Cardiac muscle cell (in vitro differentiated cells and primary cell): ENCODE data around the genes TRAPPC14, PCOLCE and EPHB4.

DNA sequence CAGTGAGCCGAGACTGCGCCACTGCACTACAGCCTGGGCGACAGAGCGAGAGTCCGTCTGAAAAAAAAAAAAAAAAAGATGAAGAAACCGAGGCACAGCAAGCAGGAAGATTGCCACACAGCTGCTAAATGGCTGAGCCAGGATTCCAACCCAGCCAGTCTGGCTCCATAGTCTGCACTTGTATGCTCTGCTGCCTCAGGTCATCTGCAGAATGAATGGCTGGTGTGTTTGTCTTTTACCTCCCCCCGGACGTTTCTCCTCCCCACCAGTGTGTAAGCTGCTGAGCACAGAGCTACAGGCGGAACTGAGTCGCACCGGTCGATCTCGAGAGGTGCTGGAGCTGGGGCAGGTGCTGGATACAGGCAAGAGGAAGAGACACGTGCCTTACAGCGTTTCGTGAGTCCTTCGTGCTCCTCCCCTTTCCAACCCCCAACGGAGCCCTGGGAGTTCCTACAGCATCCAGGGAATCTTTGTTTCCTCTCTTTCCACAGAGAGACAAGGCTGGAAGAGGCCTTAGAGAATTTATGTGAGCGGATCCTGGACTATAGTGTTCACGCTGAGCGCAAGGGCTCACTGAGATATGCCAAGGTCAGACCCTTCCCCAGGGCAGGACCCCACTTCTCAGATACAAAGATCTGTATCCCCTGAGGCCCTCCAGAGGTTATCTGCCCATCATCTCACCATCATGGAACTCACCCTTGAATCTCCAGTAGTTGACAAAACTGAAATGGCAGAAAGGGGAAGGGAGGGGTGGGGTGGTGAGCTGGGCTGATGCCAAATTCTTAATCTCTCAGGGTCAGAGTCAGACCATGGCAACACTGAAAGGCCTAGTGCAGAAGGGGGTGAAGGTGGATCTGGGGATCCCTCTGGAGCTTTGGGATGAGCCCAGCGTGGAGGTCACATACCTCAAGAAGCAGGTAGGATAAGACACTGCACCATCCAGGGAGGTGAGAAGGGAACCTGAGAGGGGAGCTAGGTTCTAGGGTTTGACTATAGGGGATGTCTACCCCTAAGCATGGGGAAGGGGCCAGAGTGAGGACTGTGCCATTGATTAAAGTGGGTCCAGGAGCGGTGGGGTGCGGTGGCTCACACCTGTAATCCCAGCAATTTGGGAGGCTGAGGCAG lies 2.9 kb downstream of the CNPY4 start:
- RAMPAGE, long total RNA: no peak
- RRBS: 86% methylated on average over 5 of the region's 24 CpGs

- RAMPAGE, long total RNA: no peak
- RRBS: 6% methylated on average over 19 of the region's 35 CpGs
These were observed 1.3 kb downstream of the MBLAC1 start for GRCh38 chr7:100127879-100128692.

DNA sequence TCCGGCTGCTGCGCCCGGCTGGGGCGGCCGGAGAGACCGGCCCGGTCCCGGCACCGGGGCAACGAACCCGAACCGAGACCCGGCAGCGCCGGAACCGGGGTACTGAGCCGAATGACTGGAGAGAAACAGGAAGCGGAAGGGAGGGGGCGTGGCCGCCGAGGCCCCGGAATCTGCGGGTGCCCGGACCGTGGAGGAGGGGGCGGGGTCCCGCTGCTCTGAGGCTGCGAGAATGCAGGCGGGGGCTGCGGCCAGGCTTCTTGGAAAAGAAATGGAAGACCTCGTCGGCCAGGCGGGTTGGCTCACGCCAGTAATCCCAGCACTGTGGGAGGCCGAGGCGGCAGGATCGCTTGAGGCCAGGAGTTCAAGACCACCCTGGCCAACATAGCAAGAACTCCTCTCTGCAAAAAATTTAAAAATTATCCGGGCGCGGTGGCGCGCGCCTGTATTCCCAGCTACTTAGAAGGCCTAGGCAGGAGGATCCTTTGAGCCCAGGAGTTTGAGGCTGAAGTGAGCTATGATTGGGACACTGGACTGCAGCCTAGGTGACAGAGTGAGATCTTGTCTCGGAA lies at the start of gene TRAPPC14:
Gene TRAPPC14 (minus strand): TSS at position 134 of the 569 bp plus-strand sequence.
- RAMPAGE, long total RNA: start-site peak on the plus strand centred at position 211 of the sequence, 31 bp wide, 13 and 11 reads in 2 replicates
- RRBS: 2% methylated on average over 8 of the region's 44 CpGs

DNA sequence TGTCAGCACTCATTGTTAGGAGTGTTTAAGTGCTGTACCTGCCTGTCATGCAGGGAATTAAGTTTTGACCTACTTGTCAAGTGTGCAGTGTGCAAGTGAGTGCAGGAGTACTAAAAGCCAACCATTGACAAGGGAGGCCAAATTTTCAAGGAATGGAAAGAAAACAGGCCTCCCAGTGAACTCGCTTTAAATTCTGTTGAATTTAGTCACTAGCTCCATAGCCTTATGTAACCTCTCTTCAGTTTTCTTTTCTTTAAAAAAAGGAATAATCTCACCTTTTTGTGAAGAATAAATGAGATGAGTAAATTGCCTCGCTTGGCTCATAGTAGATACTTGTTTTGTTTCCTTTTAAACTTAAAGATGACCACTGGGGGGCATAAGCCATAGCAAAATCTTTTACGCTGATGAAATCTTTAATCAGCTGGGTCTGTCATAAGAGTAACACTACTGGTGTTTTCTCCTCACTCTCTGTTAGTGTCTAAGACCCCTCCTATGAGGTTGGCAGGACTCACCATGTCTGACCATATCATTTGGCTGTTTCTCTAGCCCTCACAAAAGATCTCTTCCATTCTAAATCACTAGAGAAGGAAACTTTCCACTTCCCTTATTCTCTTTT lies 12.2 kb downstream of the STAG3 start:
- RAMPAGE, long total RNA: no peak
- RRBS: no CpG with 5 or more reads among the region's 3 CpGs

DNA sequence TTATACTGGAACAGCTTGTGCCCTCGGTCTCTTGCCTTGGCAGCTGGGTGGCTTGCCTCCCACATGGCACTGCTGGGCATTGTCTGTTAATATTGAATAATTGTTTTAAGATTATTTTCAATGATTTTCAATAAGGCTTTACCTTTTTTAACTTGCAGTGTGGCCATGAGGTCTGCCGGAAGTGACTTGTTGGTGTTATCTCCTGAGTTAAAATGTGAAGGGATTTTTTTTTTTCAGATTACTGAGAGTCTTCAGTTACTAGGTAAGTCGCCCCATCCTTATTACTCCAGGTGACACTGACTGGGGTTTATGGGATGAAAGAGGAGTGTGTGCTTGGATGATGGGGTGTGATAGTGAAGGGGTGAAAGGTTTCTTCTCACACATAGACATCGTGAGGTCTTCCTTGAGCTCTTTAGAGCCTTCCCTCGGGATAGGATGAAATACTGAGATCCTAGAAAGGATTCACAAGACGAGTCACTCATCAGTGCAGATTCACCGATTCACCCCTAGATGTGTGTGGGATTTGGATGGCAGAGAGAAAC lies 12.1 kb upstream of the PILRB start:
- RAMPAGE, long total RNA: no peak
- RRBS: no CpG with 5 or more reads among the region's 7 CpGs

DNA sequence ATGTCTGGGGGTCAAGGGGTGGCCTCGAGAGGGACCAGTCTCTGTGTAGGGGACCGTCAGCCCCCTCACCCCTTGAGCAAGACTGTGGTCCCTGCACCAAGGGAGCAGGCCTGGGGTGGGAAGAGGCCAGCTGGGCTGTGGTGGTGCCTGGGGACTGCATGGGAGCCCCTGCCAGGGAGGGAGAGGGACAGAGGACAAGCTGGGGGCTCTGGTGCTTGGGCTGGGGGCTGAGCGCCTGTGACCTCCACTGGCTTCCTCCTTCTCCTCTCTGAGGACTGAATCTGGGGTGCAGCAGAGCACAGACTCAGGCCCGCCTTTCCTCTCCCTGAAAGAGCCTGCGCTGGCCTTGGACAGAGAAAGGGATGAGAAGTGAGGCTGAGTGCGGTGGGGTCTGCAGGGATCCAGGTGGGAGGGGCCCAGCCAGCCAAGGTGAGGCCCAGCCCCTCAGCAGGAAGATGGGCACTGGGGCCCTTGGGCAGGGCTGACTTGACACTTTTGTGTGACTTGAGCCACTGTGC lies 691 bp upstream of the PILRB start:
- RAMPAGE, long total RNA: no peak
- RRBS: no CpG with 5 or more reads among the region's 6 CpGs

DNA sequence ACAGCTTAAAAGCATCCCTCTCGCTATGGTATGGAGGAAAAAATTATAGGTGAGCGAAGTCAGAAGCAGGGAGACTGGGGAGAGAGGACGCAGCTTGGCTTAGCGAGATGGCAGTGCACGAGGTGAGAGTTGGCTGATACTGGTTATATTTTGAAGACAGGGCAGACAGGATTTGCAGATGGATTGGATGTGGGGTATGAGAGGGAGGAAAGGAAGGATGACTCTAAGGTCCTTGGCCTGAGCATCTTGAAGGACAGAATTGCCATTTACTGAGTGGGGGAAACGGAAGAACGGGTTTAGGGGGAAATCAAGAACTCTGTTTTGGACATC lies 10.6 kb downstream of the PILRA start:
- RAMPAGE, long total RNA: no peak
- RRBS: no CpG with 5 or more reads among the region's 7 CpGs

DNA sequence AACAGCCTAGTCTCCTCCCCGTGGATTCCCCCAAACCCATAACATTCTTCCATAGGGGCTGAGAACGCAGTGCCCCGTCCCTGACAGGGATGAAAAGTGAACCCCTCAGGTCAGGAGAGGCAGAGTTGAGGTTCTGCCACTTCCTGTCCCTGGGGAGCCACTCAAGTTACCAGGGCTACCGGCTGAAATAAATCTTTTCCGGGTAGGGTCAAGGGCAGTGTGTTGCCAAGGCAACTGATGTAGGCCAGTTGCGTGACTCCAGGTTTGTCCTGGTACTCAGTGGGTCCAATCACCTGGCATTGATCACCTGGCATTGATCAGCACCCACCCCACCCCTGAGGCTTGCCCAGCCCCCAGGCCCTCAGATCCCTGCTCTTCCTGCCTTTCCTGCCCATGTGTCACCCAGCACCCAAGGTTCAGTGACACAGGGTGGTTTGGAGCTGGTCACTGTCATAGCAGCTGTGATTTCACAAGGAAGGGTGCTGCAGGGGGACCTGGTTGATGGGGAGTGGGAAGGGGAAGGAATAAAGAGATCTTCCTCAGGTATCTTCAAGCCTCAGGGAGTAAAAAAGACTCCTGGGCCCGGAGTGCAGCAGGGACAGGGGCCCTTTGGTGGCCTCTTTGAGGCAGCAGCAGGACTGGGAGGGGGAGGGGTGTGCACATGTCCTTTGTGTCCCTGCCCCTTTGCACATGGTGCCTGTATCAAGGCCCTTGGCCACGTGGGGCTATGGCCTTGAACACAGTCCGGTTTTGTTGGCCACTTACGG lies 5.8 kb downstream of the SAP25 start:
- RAMPAGE, long total RNA: no peak
- RRBS: no CpG with 5 or more reads among the region's 10 CpGs

DNA sequence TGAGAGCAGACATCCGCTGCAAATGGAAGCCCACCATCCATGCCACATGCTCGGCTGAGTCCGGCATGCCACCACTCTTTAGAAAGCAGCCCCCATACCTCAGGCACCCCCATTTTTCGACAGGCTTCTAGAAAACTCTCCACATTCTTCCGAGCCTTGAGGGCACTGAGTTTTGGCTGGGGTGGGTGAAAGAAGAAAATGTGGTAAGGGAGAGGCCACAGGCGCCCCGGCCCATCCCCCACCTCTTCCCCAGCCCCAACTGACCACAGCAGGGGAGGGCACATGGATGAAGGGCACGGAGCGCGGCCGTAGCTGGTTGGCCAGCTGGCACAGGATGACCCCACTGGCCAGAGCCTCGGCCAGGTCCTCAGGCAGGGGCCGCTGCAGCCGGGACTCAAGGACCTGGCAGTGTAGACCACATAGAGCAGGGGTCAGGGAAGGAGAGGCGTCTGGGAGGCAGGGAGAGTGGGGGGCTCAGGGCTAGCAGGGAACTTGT lies 2.0 kb upstream of the SAP25 start:
- RAMPAGE, long total RNA: no peak
- RRBS: no CpG with 5 or more reads among the region's 15 CpGs

DNA sequence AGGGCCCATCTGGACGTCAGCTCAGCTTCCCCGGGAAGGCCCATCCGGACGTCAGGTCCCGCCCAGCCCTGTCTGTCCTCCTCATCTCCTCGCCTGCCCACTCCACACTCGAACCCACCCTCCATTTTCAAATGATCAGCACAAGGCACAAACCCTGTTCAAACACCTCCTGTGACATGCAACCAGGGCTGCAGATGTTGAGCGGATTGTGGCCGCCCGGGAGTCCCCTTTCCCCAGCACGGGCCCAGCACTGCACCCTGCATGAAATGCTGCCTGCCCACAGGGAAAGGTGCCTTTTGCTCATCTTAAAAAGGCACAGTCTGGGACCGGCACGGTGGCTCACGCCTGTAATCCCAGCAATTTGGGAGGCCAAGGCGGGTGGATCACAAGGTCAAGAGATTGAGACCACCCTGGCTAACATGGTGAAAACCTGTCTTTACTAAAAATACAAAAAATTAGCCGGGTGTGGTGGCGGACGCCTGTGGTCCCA lies 5.3 kb upstream of the SAP25 start:
- RAMPAGE, long total RNA: no peak
- RRBS: 87% methylated on average over 5 of the region's 18 CpGs

DNA sequence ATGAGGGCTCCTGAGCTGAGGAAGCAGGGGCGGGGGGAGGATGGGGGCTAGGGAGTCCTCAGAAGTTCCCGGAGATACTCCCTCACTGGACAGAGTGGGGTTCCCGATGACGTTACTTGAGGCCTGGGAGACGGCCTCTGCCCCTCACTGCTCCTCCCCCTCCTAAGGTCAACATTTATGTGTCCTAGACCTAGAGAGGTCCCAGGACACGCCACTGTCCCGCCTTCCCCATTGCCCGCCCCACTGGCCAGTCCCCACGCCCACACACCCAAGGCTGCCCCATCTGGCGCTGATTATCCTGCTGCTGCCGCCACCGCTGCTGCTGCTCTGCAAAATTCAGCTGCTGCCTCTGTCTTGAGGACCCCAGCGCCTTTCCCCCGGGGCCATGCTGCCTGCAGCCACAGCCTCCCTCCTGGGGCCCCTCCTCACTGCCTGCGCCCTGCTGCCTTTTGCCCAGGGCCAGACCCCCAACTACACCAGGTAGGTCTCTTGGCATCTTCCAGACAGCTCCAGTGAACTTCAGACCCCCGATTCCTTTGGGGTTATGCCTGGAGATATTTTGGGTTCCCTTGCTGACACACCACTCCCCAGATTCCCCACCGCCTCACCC lies at the start of gene PCOLCE:
Gene PCOLCE (plus strand): TSS at position 292 of the 610 bp plus-strand sequence.
- RAMPAGE, long total RNA: no peak
- RRBS: no CpG with 5 or more reads among the region's 17 CpGs

- RAMPAGE, long total RNA: no peak
- RRBS: 2% methylated on average over 7 of the region's 62 CpGs
These were observed 1.8 kb downstream of the PCOLCE start for GRCh38 chr7:100603608-100604670.

DNA sequence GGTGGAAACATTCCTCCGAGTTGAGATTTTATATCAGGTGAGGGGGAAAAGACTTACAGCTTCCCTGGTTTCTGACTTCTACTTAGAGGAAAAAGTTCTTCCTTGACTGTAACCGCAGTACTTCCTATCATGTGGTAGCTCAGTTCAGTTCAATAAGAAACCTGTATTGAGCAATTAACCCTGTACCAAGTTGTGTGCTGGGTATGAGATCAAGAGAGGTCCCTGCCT lies 1.4 kb downstream of the MOSPD3 start:
- RAMPAGE, long total RNA: no peak
- RRBS: no CpG with 5 or more reads among the region's 2 CpGs

DNA sequence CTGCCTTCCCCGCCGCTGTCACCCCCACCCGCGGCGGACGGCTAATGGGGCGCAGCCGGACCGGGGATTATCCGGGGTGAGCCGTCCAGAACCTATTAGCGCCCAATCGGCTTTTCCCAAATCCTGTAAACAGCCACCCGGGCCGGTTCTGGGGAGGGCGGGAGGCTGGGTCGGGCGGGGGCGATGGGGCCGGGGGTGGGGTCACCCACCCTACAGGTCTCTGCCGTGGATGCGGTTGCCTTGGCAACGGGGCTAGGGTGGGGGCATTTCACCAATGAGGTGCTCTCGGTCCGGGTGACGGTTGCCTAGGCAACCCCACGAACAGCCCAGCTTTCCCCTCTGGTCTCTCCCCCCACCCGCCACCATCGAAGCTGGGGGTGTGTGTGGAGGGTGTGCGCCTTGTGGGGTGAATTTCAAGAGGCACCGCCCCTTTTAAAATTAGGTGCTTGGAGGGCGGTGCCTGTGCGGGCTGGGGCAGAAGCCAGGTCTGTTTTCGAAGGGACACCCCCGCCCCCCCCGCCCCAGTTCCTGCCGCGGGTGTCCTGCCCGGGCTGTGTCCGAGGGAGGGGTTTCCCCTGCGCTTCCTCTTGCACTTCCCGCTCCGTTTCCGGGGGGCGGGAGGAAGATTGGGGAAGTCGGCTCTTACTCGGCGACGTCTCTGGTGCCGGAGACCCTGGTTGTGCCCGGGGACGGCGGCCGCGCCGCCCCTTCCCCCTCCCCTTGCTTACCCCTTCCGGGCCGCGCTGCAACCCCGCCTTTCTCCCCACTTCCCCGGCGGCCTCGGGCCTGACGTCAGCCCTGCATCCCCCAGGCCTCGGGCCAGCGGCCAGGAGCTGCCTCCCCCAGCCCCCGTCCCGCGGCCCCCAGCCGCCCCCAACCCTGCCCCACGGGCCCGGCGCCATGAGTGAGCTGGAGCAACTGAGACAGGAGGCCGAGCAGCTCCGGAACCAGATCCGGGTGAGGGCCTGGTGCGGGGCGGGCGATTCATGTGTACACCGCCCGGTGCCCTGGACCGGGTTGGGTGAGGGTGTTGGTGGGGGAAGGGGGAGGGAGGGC lies 2.2 kb downstream of the GNB2 start:
- RAMPAGE, long total RNA: no peak
- RRBS: 3% methylated on average over 49 of the region's 82 CpGs

DNA sequence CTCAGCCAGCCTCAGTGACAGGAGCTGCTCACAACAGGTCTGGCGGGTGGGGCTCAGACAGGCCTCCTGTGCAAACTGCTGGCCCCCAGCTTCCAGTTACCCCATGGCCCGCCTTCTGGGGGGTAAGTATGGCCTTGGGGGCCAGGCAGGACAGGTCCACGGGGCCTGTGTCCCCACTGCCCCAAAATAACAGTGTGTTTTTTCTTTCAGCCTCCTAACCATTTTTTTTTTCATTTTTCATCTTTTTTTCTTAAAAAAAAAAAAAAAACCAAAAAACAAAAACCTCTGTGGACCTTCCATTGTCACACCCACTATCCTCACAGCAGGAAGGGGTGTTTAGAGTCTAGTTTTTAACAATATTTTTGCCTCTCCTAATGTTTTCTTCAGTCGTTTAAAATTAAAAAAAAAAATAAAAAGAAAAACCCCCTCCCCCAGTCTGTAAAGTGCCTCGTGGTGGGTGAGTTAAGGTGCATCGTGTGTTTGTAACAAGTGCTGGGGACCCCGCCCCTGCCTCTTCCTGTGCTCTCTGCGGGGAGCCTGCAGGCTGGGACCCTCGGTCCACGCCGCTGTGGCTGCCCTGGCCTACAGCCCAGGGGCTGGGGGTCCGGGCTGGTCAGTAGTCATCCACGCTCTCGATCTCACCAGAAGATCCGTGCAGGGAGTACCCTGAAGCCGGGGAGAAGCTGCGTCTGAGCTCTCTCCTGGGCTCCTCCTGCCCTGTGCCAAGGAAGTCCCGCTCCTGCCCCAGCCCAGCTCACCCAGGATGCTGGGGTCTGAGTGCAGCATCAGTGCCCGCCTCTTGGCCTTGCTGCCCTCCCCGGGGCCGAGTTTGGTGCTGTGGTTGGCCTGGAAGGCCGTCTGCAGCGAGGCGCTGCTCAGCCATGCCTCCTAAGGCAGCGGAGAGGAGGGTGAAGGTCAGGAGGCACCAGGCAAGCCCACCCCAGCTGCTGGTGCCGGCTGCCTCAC lies 7.8 kb downstream of the GNB2 start:
- RAMPAGE, long total RNA: no peak
- RRBS: 81% methylated on average over 5 of the region's 26 CpGs

DNA sequence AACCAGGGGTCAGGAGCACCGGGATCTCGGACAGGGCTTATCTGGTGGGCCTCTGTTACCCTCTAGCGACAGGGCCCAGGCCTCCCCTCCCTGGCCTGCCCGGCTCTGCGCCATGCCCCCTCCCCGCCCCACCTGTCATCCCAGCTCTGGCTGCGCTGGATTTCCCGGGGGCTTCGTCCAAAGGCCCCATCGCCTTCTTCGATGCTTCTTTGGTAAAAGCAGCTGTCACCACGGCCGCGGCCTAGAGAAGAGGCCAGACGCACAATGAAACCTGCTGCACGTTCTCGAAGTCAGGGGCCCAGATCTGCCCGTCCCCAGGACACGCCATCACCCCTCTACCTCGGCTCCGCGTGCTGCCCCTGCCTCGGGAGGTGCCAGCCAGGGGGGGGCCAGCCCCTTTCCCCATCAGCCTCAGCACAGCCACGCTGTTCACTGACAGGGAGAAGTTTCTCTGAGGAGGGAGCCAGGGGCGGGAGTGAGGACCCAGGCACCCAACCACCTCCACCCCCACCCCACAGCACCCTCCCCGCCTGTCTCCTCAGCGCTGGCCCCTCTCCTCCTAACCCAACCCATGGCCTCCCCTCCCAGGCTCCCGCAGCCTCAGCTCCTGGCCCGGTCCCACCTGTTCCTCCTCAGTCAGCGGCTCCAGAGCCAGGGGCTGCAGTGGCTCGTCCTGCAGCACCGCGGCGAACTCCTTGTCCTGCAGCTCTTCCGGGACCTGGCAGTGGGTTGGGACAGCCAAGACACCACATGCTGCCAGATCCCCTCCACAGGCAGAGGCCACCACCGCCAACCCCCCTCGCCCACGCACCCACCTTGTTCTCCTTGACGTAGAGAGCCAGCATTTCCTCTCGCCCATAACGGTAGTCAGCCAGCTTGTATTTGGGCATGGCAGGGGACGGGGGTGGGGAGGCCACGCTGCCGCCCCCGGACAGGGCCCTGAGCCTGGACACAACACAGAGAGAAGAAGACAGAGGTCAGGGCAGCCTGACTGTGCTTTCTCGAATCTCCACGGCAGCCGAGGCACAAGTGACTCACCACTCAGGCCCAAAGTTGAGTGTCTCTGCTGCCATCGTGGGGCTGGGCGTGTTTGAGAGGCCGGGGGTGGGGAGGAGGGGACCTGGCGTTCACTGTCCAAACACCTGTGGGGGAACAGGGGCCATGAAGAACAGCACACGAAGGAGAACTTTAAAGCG lies 6.5 kb downstream of the GIGYF1 start:
- RAMPAGE, long total RNA: no peak
- RRBS: 85% methylated on average over 14 of the region's 54 CpGs

GRCh38 chr7:100692418-100693350 lies 1.4 kb downstream of the GIGYF1 start:
- RAMPAGE, long total RNA: no peak
- RRBS: no CpG with 5 or more reads among the region's 19 CpGs

DNA sequence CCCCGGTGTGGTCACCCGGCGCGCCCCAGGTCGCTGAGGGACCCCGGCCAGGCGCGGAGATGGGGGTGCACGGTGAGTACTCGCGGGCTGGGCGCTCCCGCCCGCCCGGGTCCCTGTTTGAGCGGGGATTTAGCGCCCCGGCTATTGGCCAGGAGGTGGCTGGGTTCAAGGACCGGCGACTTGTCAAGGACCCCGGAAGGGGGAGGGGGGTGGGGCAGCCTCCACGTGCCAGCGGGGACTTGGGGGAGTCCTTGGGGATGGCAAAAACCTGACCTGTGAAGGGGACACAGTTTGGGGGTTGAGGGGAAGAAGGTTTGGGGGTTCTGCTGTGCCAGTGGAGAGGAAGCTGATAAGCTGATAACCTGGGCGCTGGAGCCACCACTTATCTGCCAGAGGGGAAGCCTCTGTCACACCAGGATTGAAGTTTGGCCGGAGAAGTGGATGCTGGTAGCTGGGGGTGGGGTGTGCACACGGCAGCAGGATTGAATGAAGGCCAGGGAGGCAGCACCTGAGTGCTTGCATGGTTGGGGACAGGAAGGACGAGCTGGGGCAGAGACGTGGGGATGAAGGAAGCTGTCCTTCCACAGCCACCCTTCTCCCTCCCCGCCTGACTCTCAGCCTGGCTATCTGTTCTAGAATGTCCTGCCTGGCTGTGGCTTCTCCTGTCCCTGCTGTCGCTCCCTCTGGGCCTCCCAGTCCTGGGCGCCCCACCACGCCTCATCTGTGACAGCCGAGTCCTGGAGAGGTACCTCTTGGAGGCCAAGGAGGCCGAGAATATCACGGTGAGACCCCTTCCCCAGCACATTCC lies 858 bp downstream of the EPO start:
- RAMPAGE, long total RNA: no peak
- RRBS: 5% methylated on average over 11 of the region's 35 CpGs

- RAMPAGE, long total RNA: start-site peak on the plus strand at chr7:100827686-100827869, 64 and 91 reads in 2 replicates
- RRBS: 2% methylated on average over 38 of the region's 87 CpGs
These were observed at the start of gene EPHB4 for GRCh38 chr7:100827333-100828341. EPHB4 (minus strand) TSS chr7:100827523.

DNA sequence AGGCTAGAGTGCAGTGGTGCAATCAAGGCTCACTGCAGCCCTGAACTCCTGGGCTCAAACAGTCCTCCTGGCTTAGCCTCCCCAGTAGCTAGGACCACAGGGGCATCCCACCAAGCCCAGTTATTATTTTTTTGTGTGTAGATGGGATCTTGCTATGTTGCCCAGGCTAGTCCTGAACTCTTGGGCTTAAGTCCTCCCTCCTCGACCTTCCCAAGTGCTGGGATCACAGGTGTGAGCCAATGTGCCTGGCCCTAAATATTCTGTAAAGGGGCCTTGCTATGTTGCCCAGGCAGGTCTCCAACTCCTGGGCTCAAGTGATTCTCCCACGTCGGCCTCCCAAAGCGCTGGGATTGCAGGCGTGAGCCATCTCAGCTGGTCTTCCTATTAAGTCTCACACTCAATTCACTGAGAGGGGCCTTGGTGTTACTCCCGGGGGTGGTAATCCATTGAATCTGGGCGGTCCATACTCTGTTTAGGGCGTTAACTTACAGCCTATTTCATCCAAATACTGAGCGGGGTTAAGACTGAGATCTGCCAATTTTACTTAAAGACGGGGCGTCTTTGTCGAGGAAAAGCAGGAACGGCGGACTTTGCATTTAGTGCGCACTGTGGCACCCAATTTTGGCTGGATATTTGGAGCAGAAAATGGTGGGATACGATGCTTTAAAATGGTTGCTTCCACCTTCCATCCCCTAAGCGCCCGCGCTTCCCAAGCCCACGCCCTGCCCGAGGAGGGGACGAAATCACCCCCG lies 670 bp upstream of the SRRT start:
- RAMPAGE, long total RNA: no peak
- RRBS: no CpG with 5 or more reads among the region's 23 CpGs